H1 (cell line): ENCODE results near the genes ZNHIT2 and SLC25A45.

- RRBS, result no CpG with 5 or more reads among the region's 6 CpGs
CAGE:
- cytosol, long polyA plus RNA, result no peak
- long polyA plus RNA, result no peak
- nucleus, long polyA plus RNA, result no peak
Measured at GRCh38 chr11:65096918-65097113, 802 bp downstream of the VPS51 start.

- RRBS, result under 1% methylated on average over 48 of the region's 89 CpGs
CAGE:
- cytosol, long polyA plus RNA, result start-site peak on the minus strand at chr11:65117410-65117668, 229 reads
- long polyA plus RNA, result start-site peak on the minus strand at chr11:65117527-65117679, 165 and 125 reads in 2 replicates
- nucleus, long polyA plus RNA, result start-site peak on the minus strand at chr11:65117422-65117437, 21 reads; start-site peak on the minus strand at chr11:65117595-65117608, 22 reads; start-site peak on the minus strand at chr11:65117660-65117673, 53 reads
Measured at GRCh38 chr11:65117274-65118218, at the start of gene ZNHIT2. Gene ZNHIT2, minus strand, starts transcription at chr11:65117701.

DNA sequence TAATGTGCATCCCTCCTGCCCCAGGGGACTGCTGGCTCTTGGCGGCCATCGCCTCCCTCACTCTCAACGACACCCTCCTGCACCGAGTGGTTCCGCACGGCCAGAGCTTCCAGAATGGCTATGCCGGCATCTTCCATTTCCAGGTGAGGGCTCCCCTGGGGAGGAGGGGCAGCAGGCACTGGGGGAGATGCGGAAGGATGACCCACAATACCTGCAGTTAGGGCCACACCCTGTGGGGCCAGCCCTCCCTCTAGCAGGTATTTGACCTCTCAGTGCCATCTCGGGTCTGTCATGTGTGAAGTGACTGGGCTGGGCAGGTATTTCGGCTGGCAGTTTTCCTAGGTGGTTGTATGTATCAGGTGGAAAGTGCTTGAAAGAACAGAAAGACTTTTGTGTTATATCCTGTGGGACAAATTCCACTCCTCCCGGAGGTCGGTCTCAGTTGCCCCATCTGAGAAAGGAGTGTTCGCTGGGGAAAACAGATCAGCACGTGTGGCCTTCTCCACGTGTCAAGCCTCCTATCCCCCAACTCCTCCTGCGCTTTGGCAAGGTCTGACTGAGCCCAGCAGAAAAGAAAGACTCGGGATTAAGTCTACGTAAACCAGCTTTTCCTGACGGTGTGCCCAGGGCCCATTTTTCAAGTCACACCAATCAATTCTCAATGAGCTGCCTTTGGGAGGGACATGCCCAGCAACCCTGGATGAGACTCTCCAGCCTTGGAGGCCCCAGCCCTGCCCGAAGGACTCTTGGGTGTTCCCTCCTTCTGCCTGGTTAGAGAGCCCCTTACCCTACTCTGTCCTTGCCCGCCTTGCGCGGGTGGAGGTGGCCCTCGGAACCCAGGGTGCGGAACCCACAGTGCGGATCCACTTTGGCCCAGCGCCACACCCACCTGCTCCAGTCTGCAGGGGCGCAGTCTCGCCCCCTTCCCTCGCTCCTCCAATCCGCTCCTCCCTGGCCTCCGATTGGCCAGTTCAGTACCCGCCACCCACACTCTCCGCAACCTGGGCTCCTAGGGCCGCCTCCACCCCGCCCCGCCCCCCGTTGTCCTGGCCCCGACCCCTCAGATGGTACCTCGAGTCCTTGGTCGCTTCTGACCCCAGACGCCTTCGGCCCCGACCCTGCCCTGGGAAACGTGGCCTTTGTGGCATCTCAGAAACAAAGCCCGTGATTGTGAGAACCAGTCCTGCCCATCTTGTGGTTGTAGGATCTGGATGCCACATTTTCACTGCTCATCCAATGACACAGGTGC is 2.1 kb downstream of the CAPN1 start:
- RRBS, result no CpG with 5 or more reads among the region's 46 CpGs
CAGE:
- cytosol, long polyA plus RNA, result no peak
- long polyA plus RNA, result no peak
- nucleus, long polyA plus RNA, result no peak

DNA sequence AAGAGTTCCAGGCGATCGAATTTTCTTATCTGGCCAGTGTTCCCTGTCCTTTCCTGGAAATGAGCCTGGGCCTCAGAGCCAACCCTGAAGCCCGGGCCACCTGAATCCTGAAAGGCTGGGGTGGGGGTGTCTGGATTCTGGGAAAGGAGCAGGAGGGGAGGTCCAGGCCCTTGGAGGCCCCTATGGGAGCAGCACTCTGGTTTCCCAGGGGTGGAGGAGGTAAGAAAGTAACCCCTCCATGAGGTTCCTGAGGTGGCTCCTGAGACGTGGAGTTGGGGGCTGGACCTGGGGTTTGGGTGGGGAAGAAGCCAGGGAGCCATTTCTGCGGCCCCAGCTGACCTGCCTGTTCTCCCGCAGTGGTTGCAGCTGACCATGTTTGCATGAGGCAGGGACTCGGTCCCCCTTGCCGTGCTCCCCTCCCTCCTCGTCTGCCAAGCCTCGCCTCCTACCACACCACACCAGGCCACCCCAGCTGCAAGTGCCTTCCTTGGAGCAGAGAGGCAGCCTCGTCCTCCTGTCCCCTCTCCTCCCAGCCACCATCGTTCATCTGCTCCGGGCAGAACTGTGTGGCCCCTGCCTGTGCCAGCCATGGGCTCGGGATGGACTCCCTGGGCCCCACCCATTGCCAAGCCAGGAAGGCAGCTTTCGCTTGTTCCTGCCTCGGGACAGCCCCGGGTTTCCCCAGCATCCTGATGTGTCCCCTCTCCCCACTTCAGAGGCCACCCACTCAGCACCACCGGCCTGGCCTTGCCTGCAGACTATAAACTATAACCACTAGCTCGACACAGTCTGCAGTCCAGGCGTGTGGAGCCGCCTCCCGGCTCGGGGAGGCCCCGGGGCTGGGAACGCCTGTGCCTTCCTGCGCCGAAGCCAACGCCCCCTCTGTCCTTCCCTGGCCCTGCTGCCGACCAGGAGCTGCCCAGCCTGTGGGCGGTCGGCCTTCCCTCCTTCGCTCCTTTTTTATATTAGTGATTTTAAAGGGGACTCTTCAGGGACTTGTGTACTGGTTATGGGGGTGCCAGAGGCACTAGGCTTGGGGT is 29.5 kb downstream of the CAPN1 start:
- RRBS, result 89% methylated on average over 5 of the region's 32 CpGs
CAGE:
- cytosol, long polyA plus RNA, result no peak
- long polyA plus RNA, result no peak
- nucleus, long polyA plus RNA, result no peak

- RRBS, result 55% methylated on average over 1 of the region's 22 CpGs
CAGE:
- cytosol, long polyA plus RNA, result no peak
- long polyA plus RNA, result no peak
- nucleus, long polyA plus RNA, result start-site peak on the plus strand at chr11:65213827-65213873, 220 reads
Measured at GRCh38 chr11:65213096-65214079, 31.7 kb downstream of the CAPN1 start.

GRCh38 chr11:65294470-65294897 is 20.2 kb upstream of the CDC42EP2 start:
- RRBS, result no CpG with 5 or more reads among the region's 8 CpGs
CAGE:
- cytosol, long polyA plus RNA, result no peak
- long polyA plus RNA, result no peak
- nucleus, long polyA plus RNA, result no peak

- RRBS, result 1% methylated on average over 33 of the region's 69 CpGs
CAGE:
- cytosol, long polyA plus RNA, result no peak
- long polyA plus RNA, result no peak
- nucleus, long polyA plus RNA, result no peak
Measured at GRCh38 chr11:65315179-65316274, 861 bp downstream of the CDC42EP2 start.

DNA sequence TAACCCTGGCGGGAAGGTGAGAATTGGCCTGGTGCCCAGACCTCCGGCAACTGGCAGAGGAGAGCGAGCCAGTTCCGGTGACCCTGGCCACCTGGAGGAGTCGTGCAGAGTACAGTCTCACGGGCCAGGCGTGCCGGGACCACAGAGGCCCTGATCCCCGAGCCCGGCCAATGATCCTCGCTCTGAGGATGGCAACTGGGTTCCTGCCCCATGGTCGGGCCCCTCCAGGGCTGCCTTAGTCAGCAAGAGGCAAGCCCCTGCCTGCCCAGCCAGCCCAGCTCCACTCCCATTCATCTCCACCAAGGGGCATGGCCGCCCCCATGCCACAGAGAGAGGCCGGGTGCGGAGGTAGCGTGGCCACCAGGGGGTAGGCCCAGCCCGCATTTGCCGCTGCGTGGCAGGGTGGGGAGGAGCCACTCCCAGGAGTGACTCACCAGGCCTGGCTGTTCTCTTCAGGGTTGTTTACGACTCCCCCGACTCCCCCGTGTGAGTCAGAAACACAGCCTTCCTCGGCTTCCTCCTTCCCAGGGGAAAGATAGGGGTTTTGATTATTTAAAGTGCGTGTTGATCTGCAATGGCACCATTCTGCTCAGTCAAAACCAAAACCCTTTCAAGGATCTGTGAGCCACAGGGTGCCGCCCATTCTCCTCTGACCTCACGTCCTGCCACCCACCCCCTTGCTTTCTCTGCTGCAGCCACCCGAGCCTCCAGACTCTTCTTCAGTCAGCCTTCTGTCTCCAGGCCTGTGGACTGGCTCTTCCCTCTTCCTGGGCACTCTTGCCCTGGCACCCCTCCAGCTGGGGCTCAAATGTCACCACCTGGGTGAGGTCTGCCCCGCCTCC is at the start of gene SLC25A45:
Gene SLC25A45 (minus strand): TSS at position 595 of the 842 bp plus-strand sequence.
- RRBS, result 76% methylated on average over 5 of the region's 28 CpGs
CAGE:
- cytosol, long polyA plus RNA, result start-site peak on the minus strand centred at position 607 of the sequence, 32 bp wide, 16 reads
- long polyA plus RNA, result no peak
- nucleus, long polyA plus RNA, result no peak

- RRBS, result 88% methylated on average over 6 of the region's 28 CpGs
CAGE:
- cytosol, long polyA plus RNA, result no peak
- long polyA plus RNA, result no peak
- nucleus, long polyA plus RNA, result no peak
Measured at GRCh38 chr11:65411038-65411779, 24.8 kb downstream of the FRMD8 start.

- RRBS, result no CpG with 5 or more reads among the region's 2 CpGs
CAGE:
- cytosol, long polyA plus RNA, result no peak
- long polyA plus RNA, result no peak
- nucleus, long polyA plus RNA, result no peak
Measured at GRCh38 chr11:65420786-65420932, 34.2 kb downstream of the FRMD8 start.

- RRBS, result no CpG with 5 or more reads among the region's 1 CpG
CAGE:
- cytosol, long polyA plus RNA, result no peak
- long polyA plus RNA, result no peak
- nucleus, long polyA plus RNA, result no peak
Measured at GRCh38 chr11:65429511-65429682, 43.0 kb downstream of the FRMD8 start.

GRCh38 chr11:65435580-65436404 is 49.4 kb downstream of the FRMD8 start:
- RRBS, result 88% methylated on average over 3 of the region's 15 CpGs
CAGE:
- cytosol, long polyA plus RNA, result no peak
- long polyA plus RNA, result no peak
- nucleus, long polyA plus RNA, result no peak

DNA sequence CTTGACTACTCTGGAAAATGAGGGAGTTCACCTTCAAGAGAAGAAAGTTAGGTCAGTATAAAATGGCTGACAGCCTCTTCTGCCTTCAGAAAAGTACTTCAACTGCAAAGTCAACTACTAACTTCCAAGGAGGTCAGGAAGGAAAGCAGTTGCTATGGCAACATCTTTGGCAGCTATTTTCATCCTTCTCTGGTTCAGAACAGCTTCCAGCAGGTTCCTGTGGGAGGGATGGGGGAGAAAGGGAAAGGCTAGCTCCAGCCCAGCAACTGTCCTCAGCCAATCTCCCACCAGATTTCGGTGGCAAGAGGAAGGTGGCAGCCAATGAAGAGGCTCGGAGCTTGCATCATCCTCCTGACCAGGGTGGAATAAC is 37.5 kb upstream of the SCYL1 start:
- RRBS, result no CpG with 5 or more reads among the region's 2 CpGs
CAGE:
- cytosol, long polyA plus RNA, result no peak
- long polyA plus RNA, result no peak
- nucleus, long polyA plus RNA, result no peak

DNA sequence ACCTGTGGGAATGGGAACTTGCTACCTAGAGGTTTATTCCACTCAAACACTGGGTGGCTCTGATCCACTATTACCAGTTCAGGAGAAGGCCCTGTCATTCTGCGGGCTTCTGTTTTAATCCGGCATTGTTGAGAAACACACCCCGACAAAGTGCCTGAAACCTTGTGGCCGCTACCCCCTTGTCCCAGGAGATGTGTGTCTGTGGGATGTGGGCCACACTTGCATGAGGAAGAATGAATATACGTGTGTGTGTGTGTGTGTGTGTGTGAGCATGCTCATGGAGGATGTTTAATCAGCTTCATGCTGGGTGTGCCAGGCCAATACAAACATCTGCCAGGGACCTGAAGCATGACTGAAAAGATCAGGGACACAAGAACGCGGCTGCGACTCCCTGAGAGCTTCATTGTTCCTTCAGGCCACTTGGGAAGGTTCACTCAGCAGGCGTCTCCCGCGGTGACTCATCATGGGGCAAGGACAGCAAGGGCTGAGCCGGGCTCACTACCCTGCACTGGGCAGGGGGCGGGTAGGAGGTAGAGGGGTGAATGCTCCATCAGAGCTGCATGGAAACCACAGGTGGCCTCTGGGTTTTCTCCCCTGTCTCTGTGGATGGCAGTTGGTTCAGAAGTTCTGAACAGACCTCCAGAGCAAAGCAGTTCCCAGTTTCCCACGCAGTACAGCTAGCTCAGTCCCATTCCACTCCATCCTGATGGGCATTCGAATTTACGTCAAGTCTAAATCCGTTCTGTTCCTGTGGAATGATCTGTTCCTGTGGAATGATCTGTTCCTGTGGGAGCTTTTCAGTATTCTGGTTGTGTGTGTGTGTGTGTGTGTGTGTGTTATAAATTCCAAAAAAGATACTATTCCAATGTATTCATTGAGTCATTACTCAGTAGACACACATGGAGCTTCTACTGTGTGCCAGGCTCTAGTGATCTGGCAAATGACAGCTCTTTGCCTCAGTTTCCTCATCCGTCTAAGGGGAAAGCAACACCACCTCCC is 33.0 kb upstream of the SCYL1 start:
- RRBS, result no CpG with 5 or more reads among the region's 18 CpGs
CAGE:
- cytosol, long polyA plus RNA, result no peak
- long polyA plus RNA, result no peak
- nucleus, long polyA plus RNA, result no peak

- RRBS, result no CpG with 5 or more reads among the region's 13 CpGs
CAGE:
- cytosol, long polyA plus RNA, result no peak
- long polyA plus RNA, result no peak
- nucleus, long polyA plus RNA, result start-site peak on the minus strand at chr11:65499215-65499323, 17 reads
Measured at GRCh38 chr11:65499187-65499944, 25.5 kb upstream of the SCYL1 start.

- RRBS, result no CpG with 5 or more reads among the region's 22 CpGs
CAGE:
- cytosol, long polyA plus RNA, result no peak
- long polyA plus RNA, result no peak
- nucleus, long polyA plus RNA, result start-site peak on the minus strand at chr11:65500578-65500603, 10 reads; start-site peak on the minus strand at chr11:65500776-65500799, 7 reads
Measured at GRCh38 chr11:65499945-65501053, 24.6 kb upstream of the SCYL1 start.

DNA sequence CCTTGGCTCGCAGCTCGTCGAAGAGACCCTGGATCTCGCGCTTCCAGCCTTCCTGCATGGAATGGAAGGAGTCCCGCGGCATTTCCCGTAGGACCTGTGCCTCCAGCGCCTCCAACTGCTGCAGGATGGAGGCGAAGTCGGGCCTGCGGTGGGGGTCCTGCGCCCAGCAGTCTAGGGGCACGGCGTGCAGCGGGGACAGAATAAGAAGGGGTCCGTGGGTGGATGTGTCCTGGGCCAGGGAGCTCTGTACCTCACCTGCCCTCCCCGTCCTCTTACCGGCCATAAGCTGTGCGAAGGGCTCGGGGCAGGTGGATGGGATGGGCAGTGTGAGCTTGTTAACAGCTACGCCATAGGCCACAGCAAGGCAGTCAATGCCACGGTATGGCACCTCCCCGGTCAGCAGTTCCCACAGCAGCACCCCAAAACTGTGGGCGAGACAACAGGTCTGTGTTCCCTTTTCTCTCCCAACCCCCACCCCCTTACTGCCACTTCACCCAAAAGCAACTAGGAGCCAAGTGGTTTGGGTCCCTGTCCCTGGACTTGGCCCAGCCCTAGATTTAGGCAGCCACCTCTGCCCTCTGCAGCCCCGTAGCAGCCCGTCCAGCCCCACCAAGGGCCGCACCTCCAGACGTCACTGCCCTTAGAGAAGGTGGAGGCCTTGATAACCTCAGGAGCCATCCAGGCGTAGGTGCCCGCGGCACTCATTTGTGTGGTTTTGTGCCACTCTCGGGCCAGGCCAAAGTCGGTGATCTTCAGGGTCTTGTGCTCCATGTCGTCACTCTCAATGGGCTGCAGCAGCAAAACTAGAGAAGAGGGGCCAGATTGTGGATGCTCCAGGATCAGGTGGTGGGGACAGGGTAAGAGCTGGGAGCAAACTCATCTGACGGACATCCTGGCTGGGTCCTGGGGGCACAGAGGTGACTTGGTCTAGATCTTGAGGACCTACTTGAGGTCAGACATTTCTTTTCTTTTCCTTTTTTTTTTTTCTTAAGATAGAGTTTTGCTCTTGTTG is 6.1 kb downstream of the MAP3K11 start:
- RRBS, result no CpG with 5 or more reads among the region's 36 CpGs
CAGE:
- cytosol, long polyA plus RNA, result no peak
- long polyA plus RNA, result no peak
- nucleus, long polyA plus RNA, result no peak

DNA sequence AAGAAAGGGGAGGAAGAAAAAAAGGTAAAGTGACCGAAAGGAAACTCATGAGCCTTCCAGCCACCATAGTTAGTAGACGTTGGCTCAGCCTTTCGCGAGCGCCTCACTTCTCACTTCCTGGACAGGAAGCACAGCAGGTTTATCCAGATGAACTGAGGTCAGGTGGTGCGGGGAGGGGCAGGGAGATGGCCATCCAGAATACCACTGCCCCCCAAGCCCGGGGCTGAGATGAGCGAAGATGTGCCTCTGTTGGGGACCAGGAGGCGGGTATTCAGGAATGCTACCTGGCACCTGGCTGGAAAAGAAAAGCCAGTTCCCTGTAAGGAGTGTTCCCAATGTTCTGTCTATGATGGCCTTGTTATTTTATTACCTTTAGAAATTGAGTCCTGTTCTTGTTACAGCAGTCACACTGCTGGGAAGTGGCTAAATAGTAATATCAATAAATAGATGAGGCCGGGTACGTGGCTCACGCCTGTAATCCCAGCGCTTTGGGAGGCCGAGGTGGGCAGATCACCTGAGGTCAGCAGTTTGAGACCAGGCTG is 19.5 kb upstream of the KAT5 start:
- RRBS, result no CpG with 5 or more reads among the region's 14 CpGs
CAGE:
- cytosol, long polyA plus RNA, result no peak
- long polyA plus RNA, result no peak
- nucleus, long polyA plus RNA, result no peak

GRCh38 chr11:65706220-65707210 is 5.5 kb upstream of the KAT5 start:
- RRBS, result no CpG with 5 or more reads among the region's 28 CpGs
CAGE:
- cytosol, long polyA plus RNA, result no peak
- long polyA plus RNA, result no peak
- nucleus, long polyA plus RNA, result no peak

GRCh38 chr11:65794705-65794970 is 7.8 kb downstream of the OVOL1 start:
- RRBS, result 88% methylated on average over 9 of the region's 15 CpGs
CAGE:
- cytosol, long polyA plus RNA, result no peak
- long polyA plus RNA, result no peak
- nucleus, long polyA plus RNA, result no peak